Peripheral blood mononuclear cell (primary cell): Measurements from ENCODE around the gene AMPD3.

DNA sequence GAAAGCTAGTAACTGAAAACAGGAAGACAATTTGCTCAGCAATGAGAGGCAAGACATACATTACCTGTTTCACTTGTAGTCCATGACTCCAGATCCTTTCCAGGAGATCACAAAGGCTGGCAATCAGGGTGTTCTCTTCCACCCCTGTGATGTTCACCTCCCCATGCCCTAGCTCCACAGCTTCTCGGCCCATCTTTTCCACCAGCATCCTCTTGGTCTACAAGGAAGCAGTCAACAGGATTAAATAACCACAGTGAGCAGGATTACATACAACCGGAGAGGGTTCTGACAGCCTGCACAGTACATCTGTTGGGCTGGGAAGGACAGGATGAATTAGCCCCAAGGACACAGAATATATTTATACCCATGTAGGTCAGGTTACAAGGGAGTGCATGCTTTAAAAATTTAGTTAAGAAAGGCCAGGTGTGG is 69.3 kb upstream of the SCUBE2 start:
- PRO-cap, 8 experiments: peak in 4 of 8 experiments; most common minus-strand start position 210 of the sequence (in 3)

DNA sequence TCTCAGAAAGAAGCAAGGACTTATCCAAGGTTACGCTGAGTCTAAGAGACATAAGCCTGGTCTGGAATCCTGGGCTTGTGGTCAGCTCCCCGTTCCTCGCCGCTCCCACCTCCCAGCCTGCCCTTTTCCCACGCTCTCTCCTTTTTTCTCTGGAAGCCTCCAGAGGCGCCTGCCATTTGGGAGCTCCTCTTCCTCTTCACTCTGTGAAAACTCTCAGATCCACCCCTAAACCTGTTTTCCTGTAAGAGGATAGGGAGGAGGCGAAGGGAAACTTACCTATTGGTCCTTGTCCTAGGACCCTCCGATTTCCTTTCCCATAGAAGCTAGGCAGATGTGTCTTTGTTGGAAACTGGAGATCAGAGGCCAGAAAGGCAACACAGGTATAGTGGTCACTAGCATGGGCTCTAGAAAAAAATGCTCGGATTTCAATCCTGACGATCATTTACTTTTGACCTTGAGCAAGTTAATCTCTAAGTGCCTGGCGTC is 739 bp upstream of the DENND5A start:
- PRO-cap, 8 experiments: no peak in any of the 8 experiments

- PRO-cap, 8 experiments: no peak in any of the 8 experiments
These were observed 10.8 kb upstream of the ZNF143 start for GRCh38 chr11:9449839-9450630.

GRCh38 chr11:9459713-9460474 is 918 bp upstream of the ZNF143 start:
- PRO-cap, 8 experiments: peak in 2 of 8 experiments; most common minus-strand start chr11:9460397 (in 1)

DNA sequence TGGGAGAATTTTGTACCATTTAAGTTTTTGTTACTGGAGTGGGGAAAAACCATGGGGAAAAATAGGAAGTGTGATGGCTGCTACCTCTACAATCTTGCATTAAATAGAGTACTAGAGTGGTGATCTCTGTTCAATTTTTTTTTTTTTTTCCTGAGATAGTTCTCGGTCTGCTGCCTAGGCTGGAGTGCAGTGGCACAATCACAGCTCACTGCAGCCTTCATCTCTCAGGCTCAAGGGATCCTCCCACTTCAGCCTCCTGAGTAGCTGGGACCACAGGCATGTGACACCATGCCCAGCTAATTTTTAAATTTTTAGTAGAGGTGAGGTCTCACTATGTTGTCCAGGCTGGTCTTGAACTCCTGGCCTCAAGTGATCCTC is 3.3 kb upstream of the WEE1 start:
- PRO-cap, 8 experiments: no peak in any of the 8 experiments

DNA sequence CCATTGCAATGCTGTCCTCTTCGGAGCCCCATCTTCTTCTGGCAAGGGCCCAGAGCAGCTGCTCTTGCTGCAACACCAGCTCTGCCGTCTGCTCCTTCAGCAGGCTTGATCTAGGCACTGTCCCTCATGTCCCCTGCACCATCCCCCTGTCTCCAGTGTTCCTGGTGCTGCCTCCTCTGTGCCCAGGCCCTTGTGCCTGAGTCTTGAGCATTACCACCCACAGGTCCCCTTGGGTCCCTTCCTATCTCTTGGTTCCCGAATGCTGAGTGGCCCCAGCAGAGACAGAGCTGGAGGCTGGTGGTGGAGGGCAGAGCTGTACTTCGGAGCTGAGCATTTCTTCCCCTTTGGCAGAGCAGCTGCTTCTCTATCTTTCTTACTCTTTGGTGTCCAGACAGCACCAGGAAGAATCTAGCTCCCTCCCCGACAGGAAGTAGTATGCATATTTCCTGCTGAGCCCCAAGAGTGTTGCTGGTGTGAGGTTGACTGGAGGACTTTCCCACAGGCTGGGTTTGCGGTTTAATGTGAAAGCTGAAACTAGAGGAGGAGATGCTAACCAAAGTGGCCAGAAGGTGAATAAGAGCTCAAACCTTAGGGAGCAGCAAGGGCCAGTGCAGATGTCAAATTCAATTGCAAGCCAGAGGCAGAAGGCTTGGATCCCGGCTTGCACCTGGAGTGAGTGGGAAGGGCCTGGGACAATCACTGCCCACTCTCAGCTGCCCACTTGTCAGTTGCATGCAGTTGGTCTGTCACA is 27.8 kb downstream of the WEE1 start:
- PRO-cap, 8 experiments: no peak in any of the 8 experiments

DNA sequence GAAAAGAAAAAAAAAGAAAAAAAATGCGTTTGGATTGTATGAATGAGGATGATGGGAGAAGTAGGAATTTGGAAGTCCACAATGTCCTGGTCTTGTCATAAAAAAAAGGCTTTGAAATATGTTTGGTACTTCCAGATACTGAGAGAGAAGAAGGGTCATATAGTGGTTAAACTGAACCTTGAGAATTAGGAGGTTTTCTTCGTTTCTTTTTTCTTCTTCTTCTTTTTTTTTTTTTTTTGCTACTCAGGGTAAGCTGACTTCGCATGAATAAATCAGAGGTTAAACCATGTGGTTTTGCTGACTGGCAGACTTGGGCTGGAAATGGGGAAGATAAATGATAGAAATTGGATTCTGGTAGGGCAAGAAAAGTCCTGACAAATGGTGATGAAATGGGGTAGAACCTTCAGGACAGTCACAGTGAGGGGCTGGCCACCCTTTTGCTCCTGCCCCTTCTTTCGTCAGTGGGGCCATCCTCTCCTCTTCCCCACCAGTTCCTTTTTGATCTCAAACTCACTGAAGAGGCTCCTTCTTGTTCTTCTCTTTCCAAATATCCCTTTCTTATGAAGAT is 1.7 kb upstream of the SWAP70 start:
- PRO-cap, 8 experiments: no peak in any of the 8 experiments

DNA sequence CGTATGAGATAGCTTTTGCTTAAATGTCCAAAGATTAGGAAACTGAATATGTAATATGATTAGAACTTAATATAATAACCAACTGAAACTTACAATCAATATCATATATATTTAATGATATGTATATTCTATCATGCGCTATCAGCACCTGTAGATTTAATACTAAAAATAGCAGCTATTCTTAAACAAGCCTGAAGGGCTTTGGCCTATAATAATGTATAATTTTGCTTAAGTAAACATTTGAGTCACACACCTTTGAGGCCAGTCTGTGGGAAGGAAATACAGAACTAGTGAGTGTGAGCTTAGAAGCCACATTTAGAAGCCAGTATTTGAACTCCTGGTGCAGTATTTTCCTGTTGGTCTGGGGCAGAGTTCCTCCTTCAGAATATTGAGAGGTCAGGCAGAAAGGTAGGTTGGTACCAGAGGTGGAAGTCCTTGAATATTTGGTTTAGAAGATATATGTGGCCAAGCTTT is 62.7 kb downstream of the SWAP70 start:
- PRO-cap, 8 experiments: no peak in any of the 8 experiments

DNA sequence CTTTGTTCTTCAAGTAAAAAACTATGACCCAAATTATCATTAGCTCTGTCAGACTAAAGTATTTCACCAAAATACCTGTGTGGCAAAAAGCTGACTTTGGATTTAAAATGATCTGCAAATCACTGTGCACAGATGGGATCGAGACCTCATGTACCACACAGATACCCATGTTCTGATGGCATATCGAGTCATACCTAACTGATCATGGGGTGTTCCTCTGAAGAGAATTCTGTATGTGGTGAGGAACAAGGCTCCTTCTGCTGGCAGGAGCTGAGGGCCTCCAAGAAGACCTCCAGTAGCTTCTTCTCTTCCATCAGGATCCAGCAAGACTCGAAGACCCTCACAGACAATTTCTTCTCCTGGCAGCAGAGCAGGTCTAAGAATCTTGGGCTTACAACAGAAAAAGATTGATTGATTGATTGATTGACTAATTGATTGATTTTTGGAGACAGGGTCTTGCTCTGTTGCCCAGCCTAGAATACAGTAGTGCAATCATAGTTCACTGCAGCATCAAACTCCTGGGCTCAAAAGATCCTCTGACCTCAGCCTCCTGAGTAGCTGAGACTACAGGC is 186.0 kb downstream of the SWAP70 start:
- PRO-cap, 8 experiments: no peak in any of the 8 experiments

- PRO-cap, 8 experiments: no peak in any of the 8 experiments
These were observed 188.6 kb downstream of the SWAP70 start for GRCh38 chr11:9852377-9853053.

- PRO-cap, 8 experiments: no peak in any of the 8 experiments
These were observed 1.7 kb upstream of the ADM start for GRCh38 chr11:10303105-10303668.

GRCh38 chr11:10326274-10326805 is 21.5 kb downstream of the ADM start:
- PRO-cap, 8 experiments: no peak in any of the 8 experiments

DNA sequence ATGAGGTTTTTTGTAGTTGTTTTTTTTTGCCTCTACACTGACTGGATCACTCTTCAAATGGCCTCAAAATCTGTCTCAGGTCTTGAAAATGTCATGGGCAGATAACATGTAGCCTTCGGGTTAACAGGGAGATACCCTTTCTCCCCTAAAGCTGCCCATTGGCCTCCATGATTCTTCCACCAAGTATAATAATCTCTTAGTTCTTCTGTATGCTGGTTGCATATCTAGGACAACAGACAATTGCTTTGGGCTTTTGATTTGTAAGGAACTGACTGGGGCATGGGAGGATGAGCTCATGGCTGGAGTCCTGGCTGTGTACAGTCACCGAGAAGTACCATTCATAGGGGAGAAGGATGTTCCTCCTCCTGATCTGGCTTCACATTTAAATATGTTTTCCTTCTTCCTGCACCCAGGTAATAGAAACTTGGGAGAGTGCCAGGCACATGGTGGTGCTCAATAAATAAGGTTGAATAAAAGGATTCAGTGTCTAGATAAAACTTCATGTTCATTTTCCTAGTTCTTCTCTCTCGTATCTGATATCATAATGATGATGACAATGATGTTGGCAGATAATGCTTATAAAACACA is 2.8 kb upstream of the AMPD3 start:
- PRO-cap, 8 experiments: no peak in any of the 8 experiments

GRCh38 chr11:10454827-10455798 is at the start of gene AMPD3:
Gene AMPD3 (plus strand): TSS chr11:10455264.
- PRO-cap, 8 experiments: peak in 6 of 8 experiments; most common plus-strand start chr11:10455264 (in 2); most common minus-strand start chr11:10454991 (in 5)

DNA sequence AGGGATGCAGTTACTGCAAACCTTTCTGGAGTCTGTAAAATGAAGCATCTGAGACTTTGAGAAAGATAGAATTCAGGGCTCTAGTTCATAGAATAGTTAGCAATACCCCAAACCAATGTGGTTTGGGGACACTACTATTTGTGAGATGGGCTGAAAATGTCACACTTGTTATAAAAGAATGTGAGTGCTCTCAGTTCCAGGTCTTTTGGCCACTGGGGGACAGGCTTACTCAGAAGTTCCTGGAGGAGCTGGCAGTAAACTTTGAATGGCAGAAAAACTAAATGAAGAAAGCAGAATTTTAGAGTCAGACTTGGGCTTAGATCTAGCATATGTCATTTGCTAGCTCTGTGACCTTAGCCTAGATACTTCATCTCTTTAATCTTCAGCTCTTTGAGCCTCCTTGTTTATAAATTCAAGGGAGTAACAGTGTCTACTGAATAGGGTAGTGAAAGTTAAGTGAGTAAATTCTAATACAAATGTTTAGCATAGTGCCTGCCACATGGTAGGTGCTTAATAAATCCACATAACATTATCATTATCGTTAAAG is 3.7 kb downstream of the LYVE1 start:
- PRO-cap, 8 experiments: no peak in any of the 8 experiments

GRCh38 chr11:10566318-10566569 is 2.2 kb downstream of the LYVE1 start:
- PRO-cap, 8 experiments: no peak in any of the 8 experiments

GRCh38 chr11:10605804-10607035 is 37.8 kb upstream of the LYVE1 start:
- PRO-cap, 8 experiments: peak in 2 of 8 experiments; most common minus-strand start chr11:10606636 (in 2)

- PRO-cap, 8 experiments: no peak in any of the 8 experiments
These were observed 53.4 kb downstream of the IRAG1 start for GRCh38 chr11:10640091-10640716.

DNA sequence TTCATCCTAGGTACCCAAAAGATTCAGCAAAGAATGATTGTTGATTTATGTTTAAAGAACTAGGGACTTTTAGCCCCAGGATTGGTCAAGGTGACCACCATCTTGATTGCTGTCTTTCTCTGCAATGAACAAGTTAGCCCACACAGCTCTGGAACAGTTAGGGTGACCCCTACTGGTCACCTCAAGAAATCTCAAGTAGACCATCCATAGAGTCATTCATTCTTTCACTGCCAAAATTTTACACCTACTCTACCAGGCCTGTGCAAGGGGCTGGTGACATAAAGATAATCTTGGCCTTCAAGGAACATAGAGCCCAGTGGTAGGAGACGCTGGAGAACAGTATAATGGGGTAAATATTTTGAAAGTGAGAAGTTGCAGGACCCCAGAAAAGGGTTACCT is 39.3 kb downstream of the IRAG1 start:
- PRO-cap, 8 experiments: no peak in any of the 8 experiments

DNA sequence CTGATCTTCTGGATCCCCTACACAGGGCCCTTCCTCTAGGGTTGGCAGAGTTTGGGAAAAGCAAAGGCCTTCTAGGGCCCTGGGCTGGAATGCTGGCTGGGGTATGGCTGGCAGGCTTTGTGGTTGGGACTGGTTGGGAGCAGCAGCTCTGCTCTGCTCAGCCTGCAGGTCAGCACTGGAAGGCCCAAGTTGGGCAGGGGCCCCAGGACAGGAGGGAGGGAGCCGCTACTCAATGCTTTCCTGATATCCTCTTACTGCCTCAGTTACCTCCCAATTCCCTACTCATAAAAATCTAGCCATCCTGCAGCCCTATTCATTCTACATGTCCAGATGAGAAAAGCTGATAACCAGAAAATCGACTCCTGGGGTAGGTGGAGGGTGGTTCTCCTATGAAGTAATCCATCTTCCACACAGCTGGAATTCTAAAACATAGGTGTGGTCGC is 26.3 kb downstream of the IRAG1 start:
- PRO-cap, 8 experiments: no peak in any of the 8 experiments